Retinal pigment epithelial cell (primary cell): ENCODE measurements around a stretch of chr3.

GRCh38 chr3:124780300-124781522 lies 50.5 kb downstream of the UMPS start:
- RRBS = no CpG with 5 or more reads among the region's 25 CpGs

DNA sequence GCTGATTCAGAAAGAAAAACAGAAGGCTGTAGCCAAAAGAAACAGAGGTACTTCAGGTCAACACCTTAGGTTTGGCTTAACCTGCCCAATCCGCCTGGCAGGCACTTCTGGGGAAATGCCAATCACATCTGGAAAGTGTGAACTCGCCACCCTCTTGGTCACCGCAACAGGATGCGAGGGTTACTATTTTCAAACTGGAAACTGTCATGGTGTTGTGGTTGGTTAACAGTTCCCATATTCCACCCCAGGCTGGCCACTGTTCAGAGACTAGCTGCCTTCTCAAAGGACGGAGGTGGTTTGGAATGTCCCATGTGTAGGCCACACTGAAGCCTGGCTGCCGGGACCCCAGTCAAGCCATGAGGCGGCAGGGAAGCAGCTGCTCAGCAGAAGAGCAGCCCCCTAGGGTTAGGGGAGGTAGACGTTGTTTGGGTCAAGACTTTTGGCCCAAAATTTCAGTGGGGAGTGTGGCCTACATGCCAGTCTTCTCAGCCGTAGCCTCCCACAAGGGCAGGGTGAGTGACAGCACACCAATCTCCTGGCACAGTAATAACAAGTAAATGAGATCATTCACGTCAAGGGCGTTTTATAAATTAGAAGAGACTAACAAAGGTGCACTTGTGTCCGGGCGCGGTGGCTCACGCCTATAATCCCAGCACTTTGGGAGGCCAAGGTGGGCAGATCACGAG lies 54.6 kb downstream of the UMPS start:
- RRBS = no CpG with 5 or more reads among the region's 16 CpGs

DNA sequence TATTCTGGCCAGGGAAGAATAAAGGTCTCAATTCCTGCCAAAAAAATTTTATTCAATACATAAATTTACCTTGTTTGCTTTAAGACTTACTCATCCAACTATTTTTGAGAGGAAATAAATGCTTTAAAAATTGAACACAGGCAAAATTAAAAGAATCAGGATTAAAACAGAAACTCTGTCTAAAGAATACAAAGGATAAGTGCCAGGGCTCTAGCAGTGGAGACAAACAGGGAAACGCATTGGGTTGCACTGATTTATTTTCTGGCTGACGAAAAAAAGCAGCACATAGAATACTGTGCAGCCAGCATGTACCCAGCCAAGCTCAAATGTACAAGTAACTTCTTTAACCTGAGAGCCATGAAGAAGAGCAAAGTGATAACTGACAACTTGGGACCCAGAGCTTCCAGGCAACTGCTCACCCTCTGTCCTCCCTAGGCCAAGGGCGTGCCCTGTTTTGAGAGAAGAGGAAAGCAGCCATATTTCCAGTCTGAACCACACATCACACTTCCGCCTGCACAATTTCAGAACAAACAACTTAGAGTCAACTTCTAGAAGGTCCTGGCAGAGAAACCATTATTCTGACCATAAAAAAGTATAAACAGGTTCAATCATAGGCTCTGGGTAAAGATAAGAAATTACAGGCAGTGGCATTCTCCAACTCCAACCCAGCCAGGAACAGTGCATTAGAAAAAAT lies 50.2 kb downstream of the ITGB5 start:
- RRBS = no CpG with 5 or more reads among the region's 4 CpGs

GRCh38 chr3:124885768-124885961 lies 1.5 kb downstream of the ITGB5 start:
- RRBS = no CpG with 5 or more reads among the region's 4 CpGs

GRCh38 chr3:124993383-124994412 lies 59.1 kb upstream of the MUC13 start:
- RRBS = 100% methylated on average over 3 of the region's 18 CpGs

DNA sequence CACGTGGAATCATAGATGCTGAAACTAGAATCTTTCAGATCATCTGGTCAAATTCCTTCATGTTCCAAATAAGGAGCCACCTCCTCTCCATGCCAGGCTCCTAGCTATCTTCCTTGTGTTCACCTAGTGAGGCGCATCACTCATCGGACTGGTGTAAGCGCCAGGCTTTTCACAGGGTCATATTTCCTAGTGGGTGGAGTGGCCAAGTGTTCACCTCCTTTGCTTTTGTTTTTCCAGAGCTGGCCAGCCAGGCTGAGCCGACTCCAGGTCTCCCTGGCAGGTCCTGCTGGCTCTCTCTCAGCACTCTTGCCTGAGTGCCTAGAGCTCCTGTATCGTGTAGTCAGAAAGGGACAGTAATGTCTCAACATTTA lies 31.0 kb downstream of the HEG1 start:
- RRBS = no CpG with 5 or more reads among the region's 6 CpGs

GRCh38 chr3:125211548-125212273 lies 837 bp downstream of the SLC12A8 start:
- RRBS = 5% methylated on average over 1 of the region's 16 CpGs

GRCh38 chr3:125313263-125313765 lies 61.8 kb downstream of the ZNF148 start:
- RRBS = no CpG with 5 or more reads among the region's 4 CpGs

GRCh38 chr3:125366577-125367249 lies 8.4 kb downstream of the ZNF148 start:
- RRBS = no CpG with 5 or more reads among the region's 1 CpG

- RRBS = 3% methylated on average over 3 of the region's 14 CpGs
Measured at GRCh38 chr3:125375542-125375955, 424 bp upstream of the ZNF148 start.

DNA sequence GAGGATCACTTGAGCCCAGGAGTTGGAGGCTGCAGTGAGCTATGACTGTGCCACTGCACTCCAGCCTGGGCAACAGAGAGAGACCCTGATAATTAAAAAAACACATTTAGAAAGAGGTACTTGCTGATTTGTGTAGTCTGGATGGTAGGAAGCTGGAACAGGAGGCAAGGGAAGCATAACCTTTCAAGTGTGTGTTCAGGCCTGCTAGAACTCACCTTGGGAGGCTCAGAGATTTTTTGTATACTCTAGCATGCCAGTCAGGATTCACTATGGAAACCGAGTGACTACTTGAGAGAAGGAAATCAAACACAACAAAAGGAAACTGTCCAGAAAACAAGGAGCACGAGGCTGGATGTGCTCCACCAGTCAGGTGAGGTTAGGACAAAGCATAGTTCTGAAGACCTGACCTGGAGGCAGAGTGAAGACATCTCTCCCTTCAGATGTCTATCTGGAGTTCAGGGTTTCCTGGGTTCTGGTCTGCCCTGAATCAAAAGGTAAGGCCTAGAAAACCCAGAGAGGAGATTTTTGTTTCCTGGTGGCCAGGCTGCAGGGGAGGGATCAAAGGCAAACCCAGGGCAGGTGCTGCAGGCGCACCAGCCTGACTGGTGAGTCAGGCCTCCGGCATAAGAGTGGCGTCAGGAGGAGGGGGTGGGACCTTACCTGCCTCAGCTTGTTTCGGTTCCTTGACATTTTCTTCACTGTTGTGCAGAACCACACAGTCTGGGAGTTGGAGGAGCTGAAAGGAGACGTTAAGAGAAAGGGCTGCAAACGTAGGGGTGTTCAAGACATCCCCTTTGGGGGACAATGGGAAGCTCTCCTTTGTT lies 52.1 kb upstream of the OSBPL11 start:
- RRBS = no CpG with 5 or more reads among the region's 8 CpGs

DNA sequence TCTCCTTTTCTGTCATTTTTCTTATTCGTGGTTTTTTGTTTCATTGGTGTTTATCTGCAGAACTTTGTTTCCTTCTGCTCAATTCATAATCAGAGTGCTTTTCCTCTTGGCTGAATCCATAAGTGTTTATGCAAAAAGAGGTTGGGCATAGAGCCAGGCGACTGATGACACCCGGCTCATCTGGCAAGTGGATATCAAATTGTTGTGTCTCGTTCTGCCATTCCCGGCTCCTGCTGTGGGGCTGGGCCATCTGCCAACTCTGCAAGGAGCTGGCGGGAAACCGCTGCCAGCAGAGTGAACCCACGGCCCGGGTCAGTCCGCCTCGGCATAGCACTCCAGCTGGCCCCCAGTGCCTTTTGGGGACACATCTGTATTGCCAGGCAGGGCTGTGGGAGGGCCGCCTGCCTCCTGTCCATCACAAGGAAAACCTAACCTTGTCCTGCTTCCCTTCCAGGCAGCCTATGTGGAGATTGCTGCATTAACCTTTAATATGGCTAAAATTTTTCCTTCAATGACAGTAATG lies 82.9 kb upstream of the ROPN1B start:
- RRBS = 89% methylated on average over 3 of the region's 12 CpGs

DNA sequence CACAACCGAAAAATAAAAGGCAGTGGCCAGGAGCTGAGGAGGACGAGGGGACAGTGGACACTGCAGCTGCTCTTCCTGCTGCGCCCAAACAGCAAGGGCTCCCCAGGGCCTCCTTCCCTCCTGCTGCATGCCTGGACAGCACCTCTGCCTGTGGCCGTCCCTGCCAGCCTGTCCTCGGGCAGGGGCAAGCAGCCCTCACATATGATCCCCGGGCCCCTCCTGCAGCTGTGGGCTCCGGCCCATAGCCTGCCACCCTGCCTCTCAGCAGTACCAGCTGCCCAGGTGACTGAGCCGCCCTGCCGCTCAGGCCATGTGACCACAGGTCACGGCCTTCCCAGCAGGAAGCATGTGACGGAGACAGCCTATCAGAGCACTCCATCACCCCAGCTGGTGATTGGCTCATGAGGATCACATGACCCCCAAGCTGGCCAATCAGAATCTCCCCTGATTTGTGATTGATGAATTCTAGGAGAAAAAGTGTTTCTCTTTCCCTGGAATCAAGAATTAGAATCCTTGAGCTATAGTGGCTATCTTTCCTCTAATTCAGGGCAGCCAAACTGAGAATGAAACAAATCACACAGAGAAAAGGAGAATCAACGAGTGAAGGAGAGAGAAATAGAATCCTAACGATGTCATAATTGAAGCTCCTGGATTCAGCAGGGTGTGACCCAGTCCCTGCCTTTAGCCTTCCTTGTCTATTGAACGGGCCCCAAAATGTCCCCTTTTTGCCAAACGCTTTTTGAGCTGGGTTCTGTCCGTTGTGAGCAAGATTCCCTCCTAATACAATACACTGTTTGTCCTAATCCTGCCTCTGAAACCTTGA lies 23.8 kb downstream of the ALDH1L1 start:
- RRBS = no CpG with 5 or more reads among the region's 16 CpGs

GRCh38 chr3:126269316-126269839 lies 87.8 kb downstream of the KLF15 start:
- RRBS = no CpG with 5 or more reads among the region's 4 CpGs

GRCh38 chr3:126374706-126375119 lies 17.5 kb upstream of the KLF15 start:
- RRBS = no CpG with 5 or more reads among the region's 6 CpGs

GRCh38 chr3:126389060-126390156 lies 5.3 kb upstream of the CFAP100 start:
- RRBS = 4% methylated on average over 36 of the region's 76 CpGs

DNA sequence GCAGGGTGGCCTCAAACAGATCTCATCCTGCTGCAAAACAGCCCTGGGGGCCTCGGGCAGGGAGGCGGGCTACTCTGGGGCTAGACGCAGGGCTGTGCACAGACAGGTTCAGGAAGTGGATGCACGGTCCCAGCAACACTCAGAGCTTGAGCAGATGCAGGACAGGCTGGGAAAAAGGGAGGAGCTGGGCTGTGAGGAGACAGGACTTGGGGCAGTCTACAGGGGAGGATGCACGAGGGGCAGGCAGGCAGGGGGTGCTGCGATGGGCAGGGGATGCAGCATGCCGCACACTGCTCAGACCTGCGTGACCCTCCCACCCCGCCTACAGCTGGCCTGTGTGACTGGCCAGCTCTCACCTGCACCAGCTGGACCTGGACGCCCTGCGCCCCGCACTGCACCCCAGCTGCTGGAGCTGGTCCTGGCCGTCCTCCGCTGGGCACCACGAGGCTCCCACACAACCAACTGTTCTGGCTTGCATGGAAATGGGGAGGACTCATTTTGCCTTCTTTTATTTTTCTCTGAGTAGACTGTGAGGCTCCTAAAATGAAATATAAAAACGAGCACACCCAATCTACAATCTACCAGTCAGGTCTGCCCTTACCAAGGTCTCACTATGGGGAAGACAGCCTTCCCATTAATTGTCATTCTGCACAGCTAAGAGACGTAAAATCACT lies 34.1 kb downstream of the ZXDC start:
- RRBS = no CpG with 5 or more reads among the region's 17 CpGs

GRCh38 chr3:126476885-126477383 lies 1.2 kb upstream of the ZXDC start:
- RRBS = no CpG with 5 or more reads among the region's 13 CpGs

- RRBS = no CpG with 5 or more reads among the region's 8 CpGs
Measured at GRCh38 chr3:126732969-126733620, 29.1 kb downstream of the CHCHD6 start.

- RRBS = no CpG with 5 or more reads among the region's 4 CpGs
Measured at GRCh38 chr3:126750546-126751043, 46.6 kb downstream of the CHCHD6 start.